Rectum (tissue), 1 donor: Measurements from ENCODE around the gene PPM1F.

- PRO-cap: no peak
Measured at GRCh38 chr22:21760504-21761807, 25.4 kb upstream of the YPEL1 start.

DNA sequence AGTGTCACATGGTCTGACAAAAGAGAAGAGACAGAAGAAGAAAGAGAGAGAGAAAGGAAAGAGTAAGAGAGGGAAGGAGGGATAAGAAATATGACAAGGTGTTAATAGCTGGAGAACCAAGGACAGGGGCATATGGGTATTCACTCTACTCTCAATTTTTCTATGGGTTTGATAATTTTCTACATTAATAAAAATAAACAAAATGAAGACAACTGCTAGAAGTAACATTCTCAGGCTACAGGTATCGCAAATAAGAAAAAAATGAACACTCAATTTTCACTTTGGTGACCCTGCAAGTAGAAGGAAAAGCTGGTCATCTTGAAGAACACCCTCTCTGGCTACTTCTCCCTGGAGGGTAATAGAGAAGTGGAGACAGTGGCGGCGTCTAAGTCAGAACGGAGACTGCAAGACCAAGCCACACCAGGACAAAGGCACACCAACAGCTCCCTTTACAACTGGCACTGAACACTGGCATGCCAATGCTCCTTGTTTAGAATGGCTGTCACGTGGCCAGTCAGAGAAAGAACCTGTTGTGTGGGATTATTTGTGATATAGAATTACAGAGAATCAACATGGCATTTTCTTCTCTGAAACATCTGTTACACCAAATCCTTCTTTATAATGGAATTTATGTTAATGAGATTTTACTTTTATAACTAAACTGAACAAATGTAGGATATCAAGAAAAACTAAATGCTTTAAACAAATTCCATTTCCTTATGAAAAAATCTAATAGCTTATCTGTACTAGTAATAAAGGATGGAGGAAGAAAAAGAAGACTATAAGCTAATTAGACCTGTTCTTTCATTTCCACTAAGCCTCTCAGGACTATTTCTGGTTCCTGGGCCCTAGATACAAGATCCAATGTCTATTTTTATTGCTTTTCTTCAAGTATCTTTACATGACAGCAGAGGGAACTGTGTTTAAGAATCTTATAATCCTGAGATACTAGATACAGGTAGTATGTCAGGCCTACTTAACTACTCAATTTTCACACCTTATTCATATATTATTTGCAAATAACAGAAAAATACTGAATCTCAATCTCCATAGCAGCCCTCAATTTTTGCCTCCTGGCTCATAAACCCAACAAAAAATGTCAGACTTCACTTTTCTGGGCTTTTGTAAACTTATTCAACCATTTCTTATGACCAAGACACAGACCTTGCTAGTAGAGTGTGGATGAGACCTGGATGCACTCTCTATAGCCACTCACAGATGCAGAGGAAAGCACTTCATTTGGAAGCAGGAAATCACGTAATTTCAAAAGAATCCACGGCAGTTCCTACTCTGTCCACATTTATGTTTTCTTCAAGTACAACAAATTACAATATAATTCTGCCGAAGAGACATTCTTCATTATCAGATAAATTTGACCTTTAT, 61.5 kb upstream of the YPEL1 start:
- PRO-cap: no peak

DNA sequence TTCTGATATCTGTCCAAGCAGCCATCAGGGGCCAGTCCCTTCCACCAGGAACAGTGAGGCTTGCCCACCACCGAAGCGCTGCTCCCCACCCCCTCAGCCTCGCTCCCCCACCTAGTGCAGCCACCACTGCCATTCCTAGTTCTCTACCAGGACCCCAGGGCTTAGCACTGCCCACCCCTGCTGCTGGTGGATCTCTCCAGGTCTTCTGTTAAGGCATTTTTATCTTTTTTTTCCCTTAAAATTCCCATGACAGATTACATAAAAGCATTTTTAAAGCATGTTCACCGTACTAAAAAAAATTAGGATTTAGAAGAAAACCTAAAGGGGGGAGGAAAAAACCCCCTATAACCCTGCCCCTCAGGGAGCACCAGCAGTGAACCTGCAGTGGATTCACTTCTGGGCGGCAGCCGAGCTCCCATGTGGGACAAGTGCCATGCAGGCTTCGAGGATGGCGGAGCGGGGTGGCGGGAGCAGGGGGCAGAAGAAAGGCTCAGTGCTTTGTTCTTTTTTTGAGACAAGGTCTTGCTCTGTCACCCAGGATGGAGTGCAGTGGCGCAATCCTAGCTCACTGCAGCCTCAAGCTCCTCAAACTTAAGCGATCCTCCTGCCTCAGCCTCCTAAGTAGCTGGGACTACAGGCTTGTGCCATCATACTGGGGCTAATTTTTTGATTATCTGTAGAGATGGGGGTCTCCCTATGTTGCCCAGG, 34.3 kb downstream of the PPM1F start:
- PRO-cap: unidirectional peak, plus-strand start at position 449 of the sequence

DNA sequence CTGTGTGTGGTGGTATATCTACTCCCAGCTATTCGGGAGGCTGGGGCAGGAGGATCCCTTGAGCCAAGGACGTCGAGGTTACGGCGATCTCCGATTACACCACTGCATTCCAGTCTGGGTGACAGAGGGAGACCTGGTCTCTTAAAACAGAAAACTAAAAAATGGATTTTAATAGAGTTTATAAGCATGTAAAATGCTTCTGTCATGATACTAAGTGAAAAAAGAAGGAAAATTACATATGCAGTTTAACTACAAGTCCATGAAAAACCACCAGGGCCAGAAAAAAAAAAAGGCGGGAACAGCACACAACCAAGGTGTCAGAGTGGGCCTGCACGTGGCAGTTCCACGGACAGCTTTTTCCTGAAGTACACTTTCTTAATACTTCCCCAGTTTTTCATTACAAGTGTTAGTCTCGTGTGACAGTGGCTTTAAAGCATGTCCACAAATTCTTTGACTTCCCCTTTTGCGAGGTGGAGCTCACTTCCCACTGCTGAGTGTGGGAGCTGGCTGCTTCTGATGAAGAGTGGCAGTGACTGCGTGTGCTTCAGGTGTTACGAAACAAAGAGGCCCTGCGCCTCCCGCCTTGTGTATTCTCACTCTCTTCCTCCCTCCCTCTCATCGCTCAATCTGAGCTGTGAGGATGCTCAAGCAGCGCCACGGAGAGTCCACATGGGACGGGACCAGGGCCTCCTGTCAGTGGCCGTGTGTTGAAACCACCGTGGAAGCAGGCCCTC, 16.5 kb downstream of the PPM1F start:
- PRO-cap: no peak

DNA sequence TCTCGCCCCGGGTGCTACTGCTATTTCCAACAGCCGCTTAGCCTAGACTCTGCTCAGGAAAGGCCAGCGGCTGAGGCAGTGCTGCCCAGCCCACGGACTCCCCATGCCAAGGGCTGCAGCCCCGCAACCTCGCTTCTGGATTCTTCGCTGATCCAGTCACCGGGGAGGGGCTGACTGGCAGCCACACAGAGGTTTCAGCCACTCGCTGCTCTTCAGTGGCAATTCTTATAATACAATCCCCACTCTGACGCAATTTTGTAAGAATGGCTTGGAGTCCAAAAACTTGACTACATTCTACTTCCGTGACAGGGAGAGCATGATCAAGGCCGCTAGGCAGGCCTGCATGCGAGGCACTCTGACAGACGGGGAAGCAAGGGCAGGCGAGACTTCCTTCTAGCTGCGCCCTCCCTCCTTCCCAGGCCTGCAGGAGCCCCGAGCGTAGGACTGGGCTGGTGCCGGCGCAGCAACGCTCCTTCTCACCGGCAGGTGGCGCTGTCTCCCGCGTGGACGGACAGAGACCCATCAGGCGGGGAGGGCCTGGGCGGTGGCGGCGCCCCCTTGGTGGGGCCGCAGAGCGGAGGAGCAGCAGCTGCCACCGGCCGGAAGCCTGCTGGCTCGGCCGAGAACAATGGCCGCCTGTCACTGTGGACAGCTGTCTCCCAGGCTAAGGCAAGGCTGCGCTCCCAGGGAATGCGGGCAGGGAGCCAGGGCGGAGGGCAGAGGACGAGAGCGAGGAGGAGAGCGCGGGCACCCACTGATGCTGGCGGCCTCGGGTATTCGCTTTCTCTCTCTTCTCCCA, 14.7 kb downstream of the PPM1F start:
- PRO-cap: bidirectional peak, plus-strand start at position 361 of the sequence, minus-strand start at position 357 of the sequence; bidirectional peak, plus-strand start at position 550 of the sequence, minus-strand start at position 417 of the sequence

DNA sequence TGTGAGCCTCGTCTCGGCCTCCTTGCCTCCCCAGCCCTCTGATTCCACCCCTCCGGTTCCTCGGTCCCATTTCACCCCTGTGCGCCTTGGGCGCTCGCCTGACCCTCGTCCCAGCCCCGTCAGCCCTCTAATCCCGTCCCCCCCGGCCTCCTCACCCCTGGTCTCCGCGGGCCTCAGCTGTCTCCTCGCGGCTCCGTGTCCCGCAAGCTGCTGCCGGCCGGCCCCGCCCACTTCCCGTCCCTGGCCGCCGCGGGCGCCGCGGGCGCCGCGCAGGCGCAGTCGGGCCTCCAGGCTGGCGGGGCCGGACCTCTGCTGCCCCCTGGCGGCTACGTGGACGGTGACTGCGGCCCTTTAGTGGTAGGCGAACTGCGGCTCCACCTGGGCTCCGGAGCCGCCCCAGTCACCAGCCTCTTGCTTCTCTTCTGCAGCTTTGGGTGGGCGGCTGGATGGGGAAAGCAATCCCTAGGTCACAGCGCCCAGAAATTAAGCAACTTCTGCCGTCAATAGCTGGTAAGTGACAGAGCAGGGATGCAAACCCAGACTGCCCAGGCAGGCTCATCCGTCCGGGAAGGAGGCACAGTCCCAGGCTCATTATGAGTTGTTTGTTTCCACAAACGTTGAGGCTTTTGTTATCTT, at the start of gene PPM1F:
PPM1F (minus strand) TSS at position 212 of the 636 bp plus-strand sequence.
- PRO-cap: unidirectional peak, minus-strand start at position 179 of the sequence

DNA sequence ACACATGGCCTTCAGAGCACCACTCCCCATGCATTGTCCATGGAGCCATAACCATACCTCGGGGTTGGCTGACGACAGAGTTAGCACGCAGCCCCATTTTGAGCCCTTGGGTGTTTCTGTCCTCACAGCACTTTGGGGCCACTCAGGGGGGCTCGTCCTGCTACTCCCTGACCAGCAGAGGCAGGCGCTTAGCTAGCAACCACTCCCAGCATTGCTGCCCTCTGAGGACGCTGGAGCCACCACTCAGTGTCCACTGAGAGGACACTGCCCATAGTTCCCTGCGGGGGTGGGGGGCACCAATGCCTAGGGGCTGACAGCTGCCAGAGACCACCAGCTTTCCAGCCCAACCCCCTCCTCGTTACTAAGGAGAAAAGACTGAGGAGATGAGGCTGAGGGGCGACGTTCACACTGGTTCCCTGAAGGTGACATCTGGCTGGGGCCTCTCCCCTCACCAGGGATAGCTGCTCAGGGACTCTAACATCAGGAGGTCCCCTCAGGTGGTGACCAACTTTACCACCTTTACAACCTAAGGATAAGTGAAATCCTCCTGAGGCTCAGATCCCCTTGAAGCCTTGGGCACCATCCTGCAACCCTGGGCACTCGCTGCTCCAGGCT, 12.1 kb upstream of the PPM1F start:
- PRO-cap: no peak

- PRO-cap: no peak
Measured at GRCh38 chr22:21992631-21992983, 10.0 kb upstream of the TOP3B start.

GRCh38 chr22:22043464-22044082, 61.0 kb upstream of the TOP3B start:
- PRO-cap: no peak

- PRO-cap: no peak
Measured at GRCh38 chr22:22085658-22086187, 103.1 kb upstream of the TOP3B start.

DNA sequence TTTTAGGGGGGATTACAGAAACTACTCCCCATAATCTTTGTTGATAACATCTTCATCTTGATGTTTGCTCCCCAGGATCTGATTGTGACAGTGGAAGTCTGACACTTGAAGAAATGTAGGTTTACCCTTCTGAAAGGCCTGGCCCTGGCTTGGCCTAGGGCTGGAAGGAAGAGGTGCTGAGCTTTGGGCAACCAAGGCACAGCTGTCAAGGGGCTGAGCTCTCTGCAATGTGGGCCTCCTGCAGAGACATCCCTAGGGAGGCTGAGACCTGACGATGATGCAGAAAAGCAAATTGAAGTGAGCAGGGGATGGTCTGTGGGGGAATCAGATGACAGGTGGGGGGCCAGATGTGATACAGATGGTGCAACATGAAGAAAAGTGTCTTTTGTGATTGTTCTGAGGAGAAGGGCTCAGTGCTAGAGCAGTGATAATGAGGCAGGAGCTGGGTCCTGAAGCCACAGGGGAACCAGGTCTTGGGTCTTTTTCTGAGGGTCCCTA, 80.1 kb upstream of the VPREB1 start:
- PRO-cap: no peak

GRCh38 chr22:22201161-22202069, 43.2 kb upstream of the VPREB1 start:
- PRO-cap: unidirectional peak, plus-strand start at chr22:22201642

- PRO-cap: no peak
Measured at GRCh38 chr22:22369122-22369784, 124.7 kb downstream of the VPREB1 start.

- PRO-cap: no peak
Measured at GRCh38 chr22:22369785-22370451, 125.3 kb downstream of the VPREB1 start.

GRCh38 chr22:22422694-22423222, 85.8 kb downstream of the ZNF280B start:
- PRO-cap: no peak

- PRO-cap: no peak
Measured at GRCh38 chr22:22450476-22450879, 58.1 kb downstream of the ZNF280B start.

DNA sequence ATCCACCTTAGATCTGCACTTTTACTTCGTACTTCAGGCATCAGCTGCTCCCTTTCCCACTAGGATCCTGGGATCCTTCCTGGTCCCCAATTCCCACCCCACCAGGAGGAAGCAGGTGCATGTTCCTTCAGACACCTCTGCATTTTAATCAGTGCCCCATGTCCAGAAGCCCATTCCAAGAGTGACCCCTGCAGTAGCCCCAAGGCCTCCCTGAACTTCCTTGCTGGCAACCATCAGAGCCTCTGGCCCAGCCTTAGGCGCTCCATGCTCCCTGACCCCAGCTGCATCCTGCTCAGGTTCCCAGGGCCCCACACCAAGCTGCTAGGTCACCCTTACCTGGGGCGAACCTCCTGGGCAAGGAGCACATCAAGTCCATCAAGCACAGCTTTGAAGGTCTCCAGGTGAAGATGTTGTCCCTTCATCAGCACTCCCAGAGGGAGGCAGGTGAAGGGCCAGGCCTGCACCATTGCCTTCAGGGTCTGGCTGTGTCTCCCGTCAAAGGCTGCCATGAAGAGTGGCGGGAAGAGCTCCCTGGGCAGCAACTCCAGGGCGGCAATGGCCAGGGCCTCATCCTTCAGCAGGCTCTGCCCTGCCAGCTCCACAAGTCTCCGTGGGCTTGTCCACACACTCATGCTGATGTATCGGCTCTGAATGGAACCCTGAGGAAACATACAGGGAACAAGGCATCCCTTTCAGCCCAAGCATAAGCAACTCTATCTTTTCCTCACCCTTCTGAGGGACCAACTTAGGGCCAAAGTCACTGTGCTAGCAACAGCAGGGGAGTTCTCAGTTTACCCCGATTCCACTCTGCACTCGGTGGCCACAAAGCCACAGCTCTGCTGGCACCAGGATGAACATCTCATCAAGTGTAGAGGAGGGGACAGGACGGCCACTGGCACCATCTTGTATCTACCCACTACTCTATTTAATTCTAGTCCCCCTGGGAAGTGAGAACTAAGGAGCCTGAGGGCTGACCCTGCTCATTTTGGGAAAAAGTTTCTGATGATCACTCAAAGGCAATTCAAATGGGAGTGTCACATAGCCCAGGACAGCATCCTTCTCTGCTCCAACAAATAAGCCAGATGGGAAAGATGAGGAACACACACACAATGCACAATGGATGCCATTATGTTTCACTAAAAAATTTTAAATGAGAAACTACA, 8.3 kb downstream of the PRAME start:
- PRO-cap: no peak

GRCh38 chr22:22553217-22553665, 5.8 kb downstream of the PRAME start:
- PRO-cap: no peak

DNA sequence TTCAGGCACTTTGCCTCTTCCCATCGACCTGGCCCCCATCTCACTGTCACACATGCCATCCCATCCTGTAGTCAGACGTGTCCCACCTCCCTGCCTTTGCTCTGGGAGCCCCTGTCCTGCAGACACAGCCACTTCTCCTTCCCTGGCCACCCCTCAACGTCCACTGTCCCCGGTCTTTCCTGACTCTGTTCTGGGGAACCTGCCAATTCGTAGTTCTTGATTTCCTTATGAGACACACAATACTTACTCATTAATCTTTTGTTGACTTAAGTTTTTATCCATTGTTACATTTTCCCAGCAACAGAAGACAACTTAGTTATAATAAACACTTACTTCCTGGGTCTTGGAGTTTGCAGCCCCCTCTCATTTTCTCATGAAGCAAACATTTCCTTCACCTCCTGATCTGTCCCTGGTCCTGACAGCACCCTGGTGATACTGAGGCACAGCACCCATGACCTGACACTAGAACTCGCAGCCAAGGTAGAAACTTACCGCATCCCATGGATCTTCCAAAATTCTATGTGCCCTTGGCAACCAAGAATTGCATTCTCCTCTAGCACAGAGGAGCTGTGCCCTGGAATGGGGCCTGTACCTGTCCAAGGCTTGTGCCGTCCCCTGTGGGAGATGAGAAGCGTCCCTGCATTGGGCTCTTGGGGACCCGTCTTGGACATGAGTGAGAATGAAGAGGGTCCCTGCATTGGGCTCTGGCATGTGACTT, 66.9 kb downstream of the GGTLC2 start:
- PRO-cap: no peak

DNA sequence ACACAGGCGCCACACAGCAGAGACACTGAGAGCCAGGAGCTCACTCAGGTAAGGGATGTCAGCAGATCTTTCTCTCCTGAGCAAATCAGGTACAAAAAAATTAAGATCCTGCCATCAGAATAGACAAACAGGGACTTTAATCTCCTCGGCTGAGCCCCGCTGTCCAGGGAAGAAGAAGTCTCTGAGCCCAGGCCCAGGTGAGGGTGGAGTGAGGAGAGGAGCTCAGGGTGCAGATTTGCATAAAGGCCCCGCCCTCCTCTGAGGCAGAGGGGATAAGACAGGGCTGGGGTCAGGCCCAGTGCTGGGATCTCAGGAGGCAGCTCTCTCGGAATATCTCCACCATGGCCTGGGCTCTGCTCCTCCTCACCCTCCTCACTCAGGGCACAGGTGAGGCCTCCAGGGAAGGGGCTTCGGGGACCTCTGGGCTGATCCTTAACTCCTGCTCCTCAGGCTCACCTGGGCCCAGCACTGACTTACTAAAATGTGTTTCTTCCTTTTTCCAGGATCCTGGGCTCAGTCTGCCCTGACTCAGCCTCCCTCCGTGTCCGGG, 89.9 kb downstream of the GGTLC2 start:
- PRO-cap: no peak